K562 (cell line): ENCODE measurements around a stretch of chr5.

DNA sequence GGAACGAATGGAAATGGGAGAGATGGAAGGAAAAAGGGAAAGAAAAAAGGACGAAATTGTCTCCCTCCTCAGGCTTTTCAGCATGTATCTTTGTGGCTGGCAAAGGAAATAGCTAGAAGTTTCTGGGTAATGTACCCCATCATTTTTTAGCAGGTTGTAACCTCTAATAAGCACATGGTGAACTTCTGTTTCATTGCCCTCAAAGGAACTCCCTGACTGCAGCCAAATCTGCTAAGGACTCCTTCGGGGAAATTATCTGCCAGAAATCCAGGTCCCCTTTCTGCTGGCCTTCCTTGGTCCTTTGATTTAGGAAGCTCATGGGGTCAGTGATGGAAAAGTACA is 1.7 kb upstream of the EBF1 start:
- RAMPAGE, long total RNA, result no peak
- RRBS, result no CpG with 5 or more reads among the region's 3 CpGs
PRO-cap:
- standard, result no peak
- CoPRO, capped RNA only, 2 experiments, result no peak in any of the 2 experiments
- CoPRO, capped and uncapped RNA, 2 experiments, result no peak in any of the 2 experiments
- CoPRO, uncapped RNA only, 2 experiments, result no peak in any of the 2 experiments
CAGE:
- cytosol, long polyA plus RNA, result no peak
- long polyA plus RNA, result no peak
- nucleolus, long total RNA, result no peak
- nucleus, long polyA plus RNA, result no peak

DNA sequence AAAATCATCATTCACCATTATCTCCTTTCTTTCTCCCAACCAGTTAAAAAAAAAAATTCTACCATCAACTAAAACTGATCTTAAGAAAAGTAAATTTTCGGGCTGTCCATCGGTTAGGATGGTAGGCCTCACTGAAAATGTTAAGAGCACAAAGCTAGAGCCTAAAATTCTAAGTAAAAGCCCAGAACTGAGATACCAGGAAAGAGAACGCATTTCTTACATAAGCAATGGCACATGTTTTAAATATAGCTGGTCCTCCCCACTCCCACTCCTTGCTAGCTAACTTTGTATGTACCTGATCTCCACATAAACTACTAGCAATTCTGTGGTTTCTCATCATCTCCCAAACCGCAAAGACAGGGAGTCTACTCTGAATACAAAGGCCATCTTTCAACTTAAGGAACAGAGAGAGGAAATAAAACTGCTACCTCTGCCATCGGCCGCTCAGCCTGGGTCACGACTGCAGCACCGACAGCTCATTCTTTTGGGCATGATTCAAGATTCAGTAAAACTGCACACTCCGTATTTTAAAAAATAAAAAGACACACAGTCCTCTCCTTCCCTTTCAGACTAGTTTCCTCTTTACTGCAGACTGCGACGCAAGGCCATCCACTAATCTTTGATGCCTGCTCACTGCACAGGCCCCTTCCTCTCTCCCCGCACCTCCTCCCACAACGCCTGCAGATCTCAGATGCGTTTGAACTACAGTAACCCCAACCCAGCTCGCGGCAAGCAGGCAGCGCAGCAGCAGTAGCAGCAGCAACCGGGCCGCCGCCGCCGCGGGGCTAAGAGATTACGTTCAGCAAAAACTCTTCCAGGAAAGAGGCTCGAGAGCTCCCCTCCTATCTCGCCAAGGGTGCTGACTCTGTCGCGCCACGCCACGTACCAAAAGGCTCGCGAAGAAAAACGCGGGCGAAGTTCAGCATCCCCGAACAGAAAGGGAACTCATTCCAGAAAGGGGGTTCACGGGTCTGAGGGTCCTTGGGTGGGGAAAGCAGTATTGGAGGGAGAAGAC is 1.6 kb downstream of the RNF145 start:
- RAMPAGE, long total RNA, result no peak
- RRBS, result no CpG with 5 or more reads among the region's 37 CpGs
PRO-cap:
- standard, result bidirectional peak, plus-strand start at position 424 of the sequence, minus-strand start at position 451 of the sequence; bidirectional peak, plus-strand start outside the sequence, minus-strand start at position 614 of the sequence
- CoPRO, capped RNA only, 2 experiments, result peak in 2 of 2 experiments; most common plus-strand start position 731 of the sequence (in 1); most common minus-strand start position 614 of the sequence (in 1)
- CoPRO, capped and uncapped RNA, 2 experiments, result peak in 1 of 2 experiments; most common plus-strand start position 750 of the sequence (in 1); most common minus-strand start position 680 of the sequence (in 1)
- CoPRO, uncapped RNA only, 2 experiments, result peak in 2 of 2 experiments; most common plus-strand start position 360 of the sequence (in 1); most common minus-strand start position 241 of the sequence (in 1)
CAGE:
- cytosol, long polyA plus RNA, result no peak
- long polyA plus RNA, result start-site peak on the minus strand centred at position 631 of the sequence, 138 bp wide, 15 and 39 reads in 2 replicates
- nucleolus, long total RNA, result no peak
- nucleus, long polyA plus RNA, result start-site peak on the minus strand centred at position 631 of the sequence, 57 bp wide, 26 and 49 reads in 2 replicates

DNA sequence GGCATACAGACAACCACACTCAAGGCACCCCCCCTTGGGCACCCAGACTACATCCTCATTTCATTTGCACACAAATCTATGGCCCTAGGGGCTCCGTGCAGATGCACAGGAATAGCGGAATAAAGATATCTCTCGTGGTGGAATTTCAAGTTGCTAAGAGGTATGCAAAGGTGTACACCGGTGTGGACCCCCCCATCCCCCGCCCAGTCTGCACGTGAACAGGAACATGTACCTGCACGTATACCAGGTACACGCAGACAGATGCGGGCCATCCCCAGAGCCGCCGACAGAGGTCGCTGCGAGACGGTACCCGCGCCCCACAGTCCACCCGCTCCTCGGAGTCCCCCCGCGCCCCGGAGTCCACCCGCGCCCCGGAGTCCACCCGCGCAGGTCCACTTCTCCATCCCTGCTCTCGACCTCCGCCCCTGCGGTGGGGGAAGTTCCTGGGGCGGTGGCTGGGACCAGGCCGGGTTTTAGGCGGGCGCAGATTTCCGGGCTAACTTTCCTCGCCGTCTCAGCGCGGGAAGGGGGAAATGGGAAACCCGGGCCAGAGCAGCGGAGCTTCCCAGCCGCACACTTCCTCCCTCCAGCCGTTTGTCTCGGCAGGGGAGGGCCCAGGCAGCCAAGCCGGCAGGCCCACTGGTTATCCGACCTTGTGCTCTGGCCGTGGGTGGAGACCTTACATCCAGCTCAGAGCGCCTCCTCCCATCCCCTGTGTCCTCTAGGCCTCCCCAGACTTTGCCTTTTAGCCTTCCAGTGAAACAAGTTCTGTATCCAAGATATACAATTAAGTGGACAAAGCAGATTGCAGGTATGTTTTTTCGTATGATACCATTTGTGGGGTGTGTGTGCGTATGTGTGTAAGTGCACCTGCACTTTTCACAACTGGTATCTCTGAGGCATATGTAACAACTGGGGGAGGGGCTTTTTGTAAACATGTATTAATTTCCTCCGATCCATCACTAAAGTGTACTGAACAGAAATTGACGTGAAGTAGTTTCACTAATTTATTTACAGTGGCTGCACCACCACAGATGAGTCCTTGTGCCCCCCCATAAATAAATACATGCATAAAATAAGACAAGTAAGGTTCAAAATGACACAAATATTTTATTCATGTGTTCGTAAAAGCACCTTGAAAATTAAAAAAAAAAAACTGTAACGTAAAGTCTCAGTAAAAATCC is 1.3 kb upstream of the IL12B start:
- RAMPAGE, long total RNA, result no peak
- RRBS, result 24% methylated on average over 15 of the region's 53 CpGs
PRO-cap:
- standard, result unidirectional peak, minus-strand start at position 596 of the sequence; unidirectional peak, minus-strand start at position 655 of the sequence
- CoPRO, capped RNA only, 2 experiments, result no peak in any of the 2 experiments
- CoPRO, capped and uncapped RNA, 2 experiments, result no peak in any of the 2 experiments
- CoPRO, uncapped RNA only, 2 experiments, result no peak in any of the 2 experiments
CAGE:
- cytosol, long polyA plus RNA, result no peak
- long polyA plus RNA, result no peak
- nucleolus, long total RNA, result no peak
- nucleus, long polyA plus RNA, result no peak

DNA sequence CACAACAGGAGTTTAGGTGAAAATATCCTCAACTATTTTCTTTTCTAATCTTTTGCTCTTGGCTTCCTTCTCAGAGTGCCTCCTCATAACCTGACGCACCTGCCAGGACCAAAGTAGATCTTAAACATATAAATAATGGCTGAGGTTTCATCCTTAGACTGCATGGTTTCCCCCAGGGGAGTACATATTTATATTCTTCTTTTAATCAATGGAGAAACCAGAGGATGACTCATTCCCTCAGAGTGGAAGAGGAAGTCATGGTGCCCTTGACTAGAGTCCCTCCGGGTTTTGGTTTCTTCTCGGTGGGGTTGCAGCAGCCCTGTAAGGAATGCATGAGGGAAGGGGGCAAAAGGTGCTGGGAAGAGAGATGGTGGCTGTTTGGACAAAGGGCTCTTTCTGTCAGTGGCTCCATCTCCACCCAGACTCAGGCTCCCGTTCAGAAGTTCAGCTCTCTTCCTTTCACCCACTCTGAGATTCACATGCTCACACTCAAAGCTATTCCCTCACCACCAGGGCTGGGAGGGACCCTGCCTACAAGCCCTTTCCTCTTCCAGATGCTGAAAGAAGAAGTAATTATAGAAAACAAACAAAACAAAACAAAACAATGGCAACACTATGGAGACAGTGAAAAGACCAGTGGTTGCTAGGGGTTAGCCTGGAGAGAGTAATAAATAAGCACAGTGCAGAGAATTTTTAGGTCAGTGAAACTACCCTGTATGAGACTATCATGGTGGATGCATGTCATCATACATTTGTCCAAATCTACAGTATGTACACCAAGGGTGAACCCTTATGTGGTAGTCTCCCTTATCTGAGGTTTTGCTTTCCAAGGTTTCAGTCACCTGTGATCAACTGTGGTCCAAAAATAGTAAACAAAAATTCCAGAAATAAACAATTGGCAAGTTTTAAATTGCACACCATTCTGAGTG is 129.8 kb upstream of the IL12B start:
- RAMPAGE, long total RNA, result no peak
- RRBS, result no CpG with 5 or more reads among the region's 4 CpGs
PRO-cap:
- standard, result no peak
- CoPRO, capped RNA only, 2 experiments, result no peak in any of the 2 experiments
- CoPRO, capped and uncapped RNA, 2 experiments, result no peak in any of the 2 experiments
- CoPRO, uncapped RNA only, 2 experiments, result no peak in any of the 2 experiments
CAGE:
- cytosol, long polyA plus RNA, result no peak
- long polyA plus RNA, result no peak
- nucleolus, long total RNA, result no peak
- nucleus, long polyA plus RNA, result no peak

DNA sequence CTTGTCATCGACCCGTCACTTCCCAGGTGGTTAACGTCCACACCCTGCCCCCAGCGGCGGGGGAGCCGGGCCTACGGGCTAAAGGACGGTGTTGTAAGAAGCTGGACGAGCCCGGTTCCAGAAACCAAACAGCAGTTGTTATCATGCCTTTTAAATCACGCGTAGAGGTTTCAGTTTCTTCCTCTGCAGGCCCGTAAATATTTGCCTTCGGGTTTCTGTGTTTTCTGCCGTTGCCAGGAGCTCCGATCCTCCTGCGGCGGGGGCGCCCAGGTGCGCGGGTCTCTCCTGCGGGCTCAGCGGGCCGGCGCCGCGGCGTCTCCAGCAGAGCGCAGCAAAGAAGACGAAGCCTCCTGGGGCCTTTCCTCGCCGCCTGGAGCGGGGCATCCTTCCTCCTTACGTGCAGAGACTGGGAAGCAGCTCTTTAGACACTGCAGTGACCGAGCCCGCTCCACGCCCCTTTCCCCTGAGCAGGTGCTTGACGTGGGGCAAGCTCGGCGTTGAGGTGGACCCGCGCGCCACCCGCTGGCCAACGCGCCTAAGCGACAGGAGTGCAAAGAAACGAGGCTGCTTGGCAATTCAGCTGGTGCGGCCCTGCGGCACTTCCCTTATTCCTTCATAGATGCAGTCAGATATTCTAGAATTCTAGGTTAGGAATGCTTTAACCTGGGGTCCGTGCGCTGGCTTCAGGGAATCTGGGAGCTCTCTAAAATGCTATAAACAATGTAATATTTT is 21.7 kb upstream of the TTC1 start:
- RAMPAGE, long total RNA, result no peak
- RRBS, result 0% methylated on average over 3 of the region's 52 CpGs
PRO-cap:
- standard, result no peak
- CoPRO, capped RNA only, 2 experiments, result no peak in any of the 2 experiments
- CoPRO, capped and uncapped RNA, 2 experiments, result no peak in any of the 2 experiments
- CoPRO, uncapped RNA only, 2 experiments, result no peak in any of the 2 experiments
CAGE:
- cytosol, long polyA plus RNA, result no peak
- long polyA plus RNA, result no peak
- nucleolus, long total RNA, result no peak
- nucleus, long polyA plus RNA, result no peak

- RAMPAGE, long total RNA, result no peak
- RRBS, result no CpG with 5 or more reads among the region's 3 CpGs
PRO-cap:
- standard, result no peak
- CoPRO, capped RNA only, 2 experiments, result no peak in any of the 2 experiments
- CoPRO, capped and uncapped RNA, 2 experiments, result no peak in any of the 2 experiments
- CoPRO, uncapped RNA only, 2 experiments, result no peak in any of the 2 experiments
CAGE:
- cytosol, long polyA plus RNA, result no peak
- long polyA plus RNA, result no peak
- nucleolus, long total RNA, result no peak
- nucleus, long polyA plus RNA, result no peak
Observed at GRCh38 chr5:160020881-160021143, 11.9 kb downstream of the TTC1 start.

DNA sequence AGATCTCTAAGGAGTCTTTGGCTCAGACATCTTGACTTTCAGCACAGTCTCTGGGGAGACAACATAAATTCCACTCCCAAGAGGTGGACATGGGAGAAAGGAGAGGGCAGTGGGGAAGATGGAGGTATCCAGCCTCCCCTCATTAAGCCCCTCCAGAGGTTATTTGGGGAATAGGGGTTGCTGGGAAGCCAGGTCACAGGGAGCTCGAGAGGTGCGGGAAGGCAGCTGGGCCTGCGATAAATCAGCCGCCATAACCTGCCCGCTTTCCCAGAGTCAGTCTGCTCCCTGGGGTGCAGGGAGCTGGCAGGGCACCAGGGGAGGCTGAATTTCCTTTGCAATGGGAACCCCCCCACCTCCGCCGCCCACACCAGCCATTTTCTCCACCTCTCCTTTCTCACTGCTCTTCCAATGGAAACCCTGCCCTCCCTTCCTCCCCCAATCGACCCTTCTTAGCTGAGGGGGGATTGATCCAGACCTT is 54.0 kb upstream of the FABP6 start:
- RAMPAGE, long total RNA, result no peak
- RRBS, result no CpG with 5 or more reads among the region's 8 CpGs
PRO-cap:
- standard, result no peak
- CoPRO, capped RNA only, 2 experiments, result no peak in any of the 2 experiments
- CoPRO, capped and uncapped RNA, 2 experiments, result no peak in any of the 2 experiments
- CoPRO, uncapped RNA only, 2 experiments, result no peak in any of the 2 experiments
CAGE:
- cytosol, long polyA plus RNA, result no peak
- long polyA plus RNA, result no peak
- nucleolus, long total RNA, result no peak
- nucleus, long polyA plus RNA, result no peak

DNA sequence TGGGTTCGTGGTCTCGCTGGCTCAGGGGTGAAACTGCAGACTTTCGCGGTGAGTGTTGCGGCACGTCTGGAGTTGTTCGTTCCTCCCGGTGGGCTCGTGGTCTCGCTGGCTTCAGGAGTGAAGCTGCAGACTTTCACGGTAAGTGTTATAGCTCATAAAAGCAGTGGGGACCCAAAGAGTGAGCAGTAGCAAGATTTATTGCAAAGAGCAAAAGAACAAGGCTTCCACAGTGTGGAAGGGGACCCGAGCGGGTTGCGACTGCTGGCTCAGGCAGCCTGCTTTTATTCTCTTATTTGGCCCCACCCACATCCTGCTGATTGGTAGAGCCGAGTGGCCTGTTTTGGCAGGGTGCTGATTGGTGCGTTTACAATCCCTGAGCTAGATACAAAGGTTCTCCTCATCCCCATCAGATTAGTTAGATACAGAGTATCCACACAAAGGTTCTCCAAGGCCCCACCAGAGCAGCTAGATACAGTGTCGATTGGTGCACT is 36.1 kb upstream of the FABP6 start:
- RAMPAGE, long total RNA, result no peak
- RRBS, result no CpG with 5 or more reads among the region's 17 CpGs
PRO-cap:
- standard, result no peak
- CoPRO, capped RNA only, 2 experiments, result no peak in any of the 2 experiments
- CoPRO, capped and uncapped RNA, 2 experiments, result no peak in any of the 2 experiments
- CoPRO, uncapped RNA only, 2 experiments, result no peak in any of the 2 experiments
CAGE:
- cytosol, long polyA plus RNA, result no peak
- long polyA plus RNA, result no peak
- nucleolus, long total RNA, result no peak
- nucleus, long polyA plus RNA, result no peak

- RAMPAGE, long total RNA, result no peak
- RRBS, result no CpG with 5 or more reads among the region's 4 CpGs
PRO-cap:
- standard, result no peak
- CoPRO, capped RNA only, 2 experiments, result no peak in any of the 2 experiments
- CoPRO, capped and uncapped RNA, 2 experiments, result no peak in any of the 2 experiments
- CoPRO, uncapped RNA only, 2 experiments, result no peak in any of the 2 experiments
CAGE:
- cytosol, long polyA plus RNA, result no peak
- long polyA plus RNA, result no peak
- nucleolus, long total RNA, result no peak
- nucleus, long polyA plus RNA, result no peak
Observed at GRCh38 chr5:160213518-160213821, 15.8 kb upstream of the FABP6 start.

GRCh38 chr5:160260691-160261395 is 31.5 kb downstream of the FABP6 start:
- RAMPAGE, long total RNA, result no peak
- RRBS, result no CpG with 5 or more reads among the region's 15 CpGs
PRO-cap:
- standard, result bidirectional peak, plus-strand start at chr5:160261283, minus-strand start at chr5:160261104
- CoPRO, capped RNA only, 2 experiments, result no peak in any of the 2 experiments
- CoPRO, capped and uncapped RNA, 2 experiments, result no peak in any of the 2 experiments
- CoPRO, uncapped RNA only, 2 experiments, result no peak in any of the 2 experiments
CAGE:
- cytosol, long polyA plus RNA, result no peak
- long polyA plus RNA, result no peak
- nucleolus, long total RNA, result no peak
- nucleus, long polyA plus RNA, result no peak

DNA sequence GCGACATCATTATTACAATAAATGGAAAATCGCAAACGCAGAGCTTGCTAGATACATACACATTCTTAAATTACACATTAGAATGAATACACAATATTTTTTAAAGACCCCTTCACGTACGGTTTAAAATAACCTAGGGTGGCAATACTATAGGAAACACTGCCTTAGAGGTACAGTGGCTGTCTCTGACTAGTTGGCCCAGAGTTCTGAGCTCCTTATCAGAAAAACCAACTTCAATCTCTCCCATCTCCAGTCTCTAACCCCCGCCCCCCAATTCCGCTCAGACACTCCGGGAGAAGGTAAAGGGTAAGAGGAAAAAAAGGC is 973 bp downstream of the CCNJL start:
- RAMPAGE, long total RNA, result no peak
- RRBS, result no CpG with 5 or more reads among the region's 8 CpGs
PRO-cap:
- standard, result no peak
- CoPRO, capped RNA only, 2 experiments, result no peak in any of the 2 experiments
- CoPRO, capped and uncapped RNA, 2 experiments, result no peak in any of the 2 experiments
- CoPRO, uncapped RNA only, 2 experiments, result no peak in any of the 2 experiments
CAGE:
- cytosol, long polyA plus RNA, result no peak
- long polyA plus RNA, result no peak
- nucleolus, long total RNA, result no peak
- nucleus, long polyA plus RNA, result no peak

DNA sequence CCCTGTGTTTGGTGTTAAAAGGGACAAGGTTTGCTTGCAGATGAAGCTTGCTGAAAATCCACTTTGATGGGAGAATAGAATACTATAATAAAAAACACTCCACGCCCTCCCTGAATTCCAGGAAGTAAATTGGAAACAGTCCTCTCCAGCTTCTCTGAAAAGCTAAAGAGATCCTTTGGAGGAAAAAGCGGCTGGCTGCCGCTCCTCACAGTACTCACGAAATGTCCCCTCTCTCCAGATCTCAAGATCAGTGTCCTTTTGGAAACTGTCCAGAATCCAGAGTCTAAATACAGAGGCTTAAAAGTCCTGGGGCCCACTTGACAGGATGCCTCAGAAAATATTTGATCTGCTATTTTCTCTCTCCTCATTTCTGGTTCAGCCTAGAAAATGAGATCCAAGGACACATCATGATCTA is 7.3 kb downstream of the C1QTNF2 start:
- RAMPAGE, long total RNA, result no peak
- RRBS, result no CpG with 5 or more reads among the region's 4 CpGs
PRO-cap:
- standard, result no peak
- CoPRO, capped RNA only, 2 experiments, result no peak in any of the 2 experiments
- CoPRO, capped and uncapped RNA, 2 experiments, result no peak in any of the 2 experiments
- CoPRO, uncapped RNA only, 2 experiments, result no peak in any of the 2 experiments
CAGE:
- cytosol, long polyA plus RNA, result no peak
- long polyA plus RNA, result no peak
- nucleolus, long total RNA, result no peak
- nucleus, long polyA plus RNA, result no peak

GRCh38 chr5:160476080-160476514 is 54.4 kb downstream of the PTTG1 start:
- RAMPAGE, long total RNA, result no peak
- RRBS, result no CpG with 5 or more reads among the region's 7 CpGs
PRO-cap:
- standard, result no peak
- CoPRO, capped RNA only, 2 experiments, result no peak in any of the 2 experiments
- CoPRO, capped and uncapped RNA, 2 experiments, result no peak in any of the 2 experiments
- CoPRO, uncapped RNA only, 2 experiments, result no peak in any of the 2 experiments
CAGE:
- cytosol, long polyA plus RNA, result no peak
- long polyA plus RNA, result no peak
- nucleolus, long total RNA, result no peak
- nucleus, long polyA plus RNA, result no peak

- RAMPAGE, long total RNA, result no peak
- RRBS, result no CpG with 5 or more reads among the region's 3 CpGs
PRO-cap:
- standard, result no peak
- CoPRO, capped RNA only, 2 experiments, result no peak in any of the 2 experiments
- CoPRO, capped and uncapped RNA, 2 experiments, result no peak in any of the 2 experiments
- CoPRO, uncapped RNA only, 2 experiments, result no peak in any of the 2 experiments
CAGE:
- cytosol, long polyA plus RNA, result no peak
- long polyA plus RNA, result no peak
- nucleolus, long total RNA, result no peak
- nucleus, long polyA plus RNA, result no peak
Observed at GRCh38 chr5:160657917-160658557, 194.0 kb downstream of the ATP10B start.

DNA sequence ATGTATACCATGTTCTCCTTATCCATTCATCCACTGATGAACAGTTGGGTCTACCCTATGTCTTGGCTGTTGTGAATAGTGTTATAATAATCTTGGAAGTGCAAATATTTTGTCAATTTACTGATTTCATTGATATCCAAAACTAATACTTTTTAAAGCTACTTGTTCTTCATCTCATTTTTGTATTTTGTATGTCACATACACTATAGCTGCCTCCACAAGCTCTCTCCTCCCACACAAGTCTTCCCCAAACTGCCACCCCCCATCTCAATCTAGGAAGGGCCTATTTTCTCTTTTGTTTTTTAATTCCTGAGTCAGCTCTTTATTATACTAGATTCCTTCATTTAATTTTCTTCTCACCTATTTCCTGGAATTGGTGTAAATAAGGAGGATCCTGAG is 277.5 kb downstream of the GABRB2 start:
- RAMPAGE, long total RNA, result no peak
PRO-cap:
- standard, result no peak
- CoPRO, capped RNA only, 2 experiments, result no peak in any of the 2 experiments
- CoPRO, capped and uncapped RNA, 2 experiments, result no peak in any of the 2 experiments
- CoPRO, uncapped RNA only, 2 experiments, result no peak in any of the 2 experiments
CAGE:
- cytosol, long polyA plus RNA, result no peak
- long polyA plus RNA, result no peak
- nucleolus, long total RNA, result no peak
- nucleus, long polyA plus RNA, result no peak

GRCh38 chr5:162883371-162883691 is 554.1 kb upstream of the CCNG1 start:
- RAMPAGE, long total RNA, result no peak
- RRBS, result no CpG with 5 or more reads among the region's 7 CpGs
PRO-cap:
- standard, result no peak
- CoPRO, capped RNA only, 2 experiments, result no peak in any of the 2 experiments
- CoPRO, capped and uncapped RNA, 2 experiments, result no peak in any of the 2 experiments
- CoPRO, uncapped RNA only, 2 experiments, result no peak in any of the 2 experiments
CAGE:
- cytosol, long polyA plus RNA, result no peak
- long polyA plus RNA, result no peak
- nucleolus, long total RNA, result no peak
- nucleus, long polyA plus RNA, result no peak

DNA sequence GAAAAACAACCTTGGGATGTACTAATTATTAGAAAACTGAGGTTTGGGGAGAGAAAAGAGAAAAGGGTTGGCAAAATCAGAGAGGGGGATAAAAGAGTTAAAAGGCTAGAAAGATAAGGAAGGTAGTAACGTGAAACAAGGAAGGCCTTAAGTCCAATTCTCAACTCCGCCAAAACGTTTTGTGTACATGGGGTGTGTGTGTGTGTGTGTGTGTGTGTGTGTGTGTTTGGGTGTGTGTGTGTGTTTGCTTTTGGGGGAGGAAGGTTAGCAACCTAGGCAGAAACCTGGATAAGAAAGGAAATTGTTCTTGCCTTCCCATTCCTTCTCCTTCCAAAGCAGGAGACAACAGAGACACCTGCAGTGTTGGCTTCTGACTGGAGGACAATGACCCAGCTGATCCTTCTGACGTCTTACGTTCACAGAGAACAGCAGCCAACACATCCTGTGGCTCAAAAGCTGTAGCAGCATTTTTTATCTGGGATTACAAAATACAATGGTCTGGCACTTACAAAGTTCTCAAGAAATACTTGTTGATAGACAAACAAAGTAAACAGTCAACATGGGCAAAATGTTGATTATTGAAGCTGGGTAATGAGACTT is 4.1 kb upstream of the CCNG1 start:
- RAMPAGE, long total RNA, result no peak
- RRBS, result no CpG with 5 or more reads among the region's 5 CpGs
PRO-cap:
- standard, result no peak
- CoPRO, capped RNA only, 2 experiments, result no peak in any of the 2 experiments
- CoPRO, capped and uncapped RNA, 2 experiments, result no peak in any of the 2 experiments
- CoPRO, uncapped RNA only, 2 experiments, result no peak in any of the 2 experiments
CAGE:
- cytosol, long polyA plus RNA, result no peak
- long polyA plus RNA, result no peak
- nucleolus, long total RNA, result no peak
- nucleus, long polyA plus RNA, result no peak

GRCh38 chr5:166324837-166325242 is 654.0 kb upstream of the TENM2 start:
- RAMPAGE, long total RNA, result no peak
- RRBS, result no CpG with 5 or more reads among the region's 10 CpGs
PRO-cap:
- standard, result no peak
- CoPRO, capped RNA only, 2 experiments, result no peak in any of the 2 experiments
- CoPRO, capped and uncapped RNA, 2 experiments, result no peak in any of the 2 experiments
- CoPRO, uncapped RNA only, 2 experiments, result no peak in any of the 2 experiments
CAGE:
- cytosol, long polyA plus RNA, result no peak
- long polyA plus RNA, result no peak
- nucleolus, long total RNA, result no peak
- nucleus, long polyA plus RNA, result no peak

GRCh38 chr5:167699325-167700049 is 592.0 kb upstream of the WWC1 start:
- RAMPAGE, long total RNA, result no peak
- RRBS, result no CpG with 5 or more reads among the region's 3 CpGs
PRO-cap:
- standard, result no peak
- CoPRO, capped RNA only, 2 experiments, result no peak in any of the 2 experiments
- CoPRO, capped and uncapped RNA, 2 experiments, result no peak in any of the 2 experiments
- CoPRO, uncapped RNA only, 2 experiments, result no peak in any of the 2 experiments
CAGE:
- cytosol, long polyA plus RNA, result no peak
- long polyA plus RNA, result no peak
- nucleolus, long total RNA, result no peak
- nucleus, long polyA plus RNA, result no peak